Neural cell (in vitro differentiated cells): ENCODE measurements around the gene TBC1D9B.

DNA sequence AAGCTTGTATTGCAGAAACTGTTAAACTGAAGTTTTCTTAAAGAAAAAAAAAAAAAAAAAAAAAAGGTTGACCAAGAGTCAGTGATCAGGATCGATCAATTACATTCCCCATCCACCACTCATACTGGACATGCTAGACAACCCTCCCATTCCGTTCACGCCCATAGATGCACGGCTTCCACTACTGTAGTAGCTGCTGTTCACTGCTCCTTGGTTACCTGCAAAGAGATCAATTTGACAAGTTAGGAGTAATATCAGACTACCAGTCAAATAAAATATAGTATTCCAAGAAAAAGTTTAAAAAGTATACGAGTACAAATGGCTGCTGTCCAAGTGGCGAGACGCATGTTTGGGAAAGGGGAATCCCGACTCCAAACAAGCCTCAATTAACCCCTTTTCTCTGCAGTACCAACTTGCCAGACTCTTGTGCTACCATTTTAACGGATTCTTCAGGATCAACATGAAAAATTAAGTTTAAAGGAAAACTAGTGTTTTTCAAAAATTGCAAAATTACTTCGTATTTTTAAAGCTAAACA, 8.7 kb downstream of the HNRNPH1 start:
- RAMPAGE, long total RNA, result no peak

- RAMPAGE, long total RNA, result no peak
These were observed 5.8 kb downstream of the HNRNPH1 start for GRCh38 chr5:179617299-179618512.

DNA sequence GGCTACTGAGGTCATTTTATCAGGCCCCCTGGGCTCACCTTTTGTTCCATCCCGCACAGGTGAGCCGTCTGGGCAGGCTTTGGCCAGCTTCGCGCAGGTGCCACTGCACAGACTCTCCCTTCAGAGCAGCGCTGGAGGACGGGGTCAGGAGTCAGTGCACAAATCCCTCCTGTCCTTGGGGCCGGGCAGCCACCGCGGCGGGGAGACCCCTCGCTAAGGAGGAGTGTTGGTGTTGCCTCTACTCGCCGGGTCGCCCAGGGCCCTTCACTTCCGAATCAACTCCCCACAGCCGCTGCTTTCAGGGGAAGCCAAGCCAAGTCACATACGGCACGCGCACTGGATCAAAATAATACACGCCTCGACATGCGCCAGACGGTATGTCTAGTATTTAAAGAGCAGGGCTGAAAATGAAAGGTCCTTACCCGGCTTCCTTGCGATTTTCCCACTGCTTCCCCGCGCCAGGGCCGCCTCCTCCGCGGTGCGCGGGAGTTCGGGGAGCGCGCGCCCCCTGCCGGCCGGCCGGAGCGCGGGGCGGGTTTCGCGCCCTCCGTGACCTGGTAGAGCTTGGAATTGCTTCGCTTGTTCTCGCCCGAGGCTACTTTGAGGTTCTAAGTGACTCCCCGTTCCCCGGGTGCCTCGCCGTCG, 10.7 kb upstream of the HNRNPH1 start:
- RAMPAGE, long total RNA, result start-site peak on the minus strand centred at position 466 of the sequence, 96 bp wide, 368 and 319 reads in 2 replicates

GRCh38 chr5:179699497-179700292, 928 bp downstream of the CANX start:
- RAMPAGE, long total RNA, result no peak

DNA sequence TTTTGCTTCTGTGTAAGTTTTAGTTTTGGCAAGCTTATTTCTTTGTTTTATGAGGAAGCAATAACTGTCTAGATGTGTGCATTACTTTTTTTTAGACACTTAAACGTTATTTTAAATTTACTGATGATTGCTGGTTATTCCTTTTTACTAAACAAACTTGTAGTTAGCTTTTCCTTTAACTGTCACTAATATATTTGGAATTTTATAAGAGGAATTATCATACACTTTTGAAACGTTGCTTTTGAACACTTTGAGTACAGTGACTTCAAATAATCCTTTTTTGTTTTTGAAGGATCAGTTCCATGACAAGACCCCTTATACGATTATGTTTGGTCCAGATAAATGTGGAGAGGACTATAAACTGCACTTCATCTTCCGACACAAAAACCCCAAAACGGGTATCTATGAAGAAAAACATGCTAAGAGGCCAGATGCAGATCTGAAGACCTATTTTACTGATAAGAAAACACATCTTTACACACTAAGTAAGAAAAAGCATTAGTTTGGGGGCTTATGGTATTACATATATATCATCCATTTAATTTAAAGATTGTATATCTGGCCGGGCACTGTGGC, 10.9 kb downstream of the CANX start:
- RAMPAGE, long total RNA, result no peak

- RAMPAGE, long total RNA, result no peak
These were observed 8.1 kb upstream of the MAML1 start for GRCh38 chr5:179724450-179725041.

GRCh38 chr5:179729761-179730718, 2.6 kb upstream of the MAML1 start:
- RAMPAGE, long total RNA, result no peak

GRCh38 chr5:179835866-179836491, 15.3 kb downstream of the SQSTM1 start:
- RAMPAGE, long total RNA, result no peak

GRCh38 chr5:179863780-179864638, 5.4 kb upstream of the MRNIP start:
- RAMPAGE, long total RNA, result no peak

GRCh38 chr5:179868797-179870011, 10.6 kb upstream of the MRNIP start:
- RAMPAGE, long total RNA, result no peak

- RAMPAGE, long total RNA, result start-site peak on the minus strand at chr5:179907832-179907897, 160 and 592 reads in 2 replicates
These were observed at the start of gene TBC1D9B for GRCh38 chr5:179907114-179908334. TBC1D9B (minus strand) TSS chr5:179907897.

DNA sequence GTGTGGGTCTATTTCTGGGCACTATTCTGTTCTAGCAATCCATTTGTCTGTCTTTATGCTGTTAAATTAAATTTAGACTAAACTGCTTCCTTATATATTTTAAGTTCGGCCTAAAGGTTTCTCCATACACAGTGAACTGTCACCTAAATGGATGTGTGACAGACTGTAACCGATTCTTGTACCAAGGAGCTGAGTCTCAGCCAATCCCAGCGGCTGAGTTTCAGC, 15.6 kb upstream of the TBC1D9B start:
- RAMPAGE, long total RNA, result no peak

DNA sequence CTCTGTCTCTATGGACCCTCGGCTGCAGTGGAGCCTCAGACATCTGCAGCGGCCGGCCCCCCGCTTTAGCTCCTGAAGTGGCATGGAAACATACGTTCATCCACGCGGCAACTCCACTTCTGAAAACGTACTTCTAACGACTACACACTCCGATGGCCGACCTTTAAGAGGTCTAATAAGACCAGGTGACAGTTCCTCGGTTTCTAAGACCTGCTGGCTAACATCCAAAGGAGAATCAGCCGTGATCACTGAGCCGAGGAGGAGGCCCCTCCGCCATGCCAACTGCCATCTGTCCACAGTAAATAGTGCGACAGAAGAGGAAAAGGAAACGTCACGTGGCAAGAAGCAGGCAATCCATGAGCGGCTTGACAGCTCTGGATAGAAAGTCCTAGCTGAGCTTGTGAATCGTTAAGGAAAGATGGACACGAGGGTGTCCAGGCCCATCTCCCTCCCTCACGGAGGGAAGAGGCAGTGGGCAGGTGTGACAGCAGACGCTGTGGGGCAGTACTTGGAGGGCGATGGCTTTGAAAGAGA, 66.6 kb upstream of the TBC1D9B start:
- RAMPAGE, long total RNA, result no peak

- RAMPAGE, long total RNA, result no peak
These were observed 1.1 kb upstream of the RNF130 start for GRCh38 chr5:180072567-180073076.

DNA sequence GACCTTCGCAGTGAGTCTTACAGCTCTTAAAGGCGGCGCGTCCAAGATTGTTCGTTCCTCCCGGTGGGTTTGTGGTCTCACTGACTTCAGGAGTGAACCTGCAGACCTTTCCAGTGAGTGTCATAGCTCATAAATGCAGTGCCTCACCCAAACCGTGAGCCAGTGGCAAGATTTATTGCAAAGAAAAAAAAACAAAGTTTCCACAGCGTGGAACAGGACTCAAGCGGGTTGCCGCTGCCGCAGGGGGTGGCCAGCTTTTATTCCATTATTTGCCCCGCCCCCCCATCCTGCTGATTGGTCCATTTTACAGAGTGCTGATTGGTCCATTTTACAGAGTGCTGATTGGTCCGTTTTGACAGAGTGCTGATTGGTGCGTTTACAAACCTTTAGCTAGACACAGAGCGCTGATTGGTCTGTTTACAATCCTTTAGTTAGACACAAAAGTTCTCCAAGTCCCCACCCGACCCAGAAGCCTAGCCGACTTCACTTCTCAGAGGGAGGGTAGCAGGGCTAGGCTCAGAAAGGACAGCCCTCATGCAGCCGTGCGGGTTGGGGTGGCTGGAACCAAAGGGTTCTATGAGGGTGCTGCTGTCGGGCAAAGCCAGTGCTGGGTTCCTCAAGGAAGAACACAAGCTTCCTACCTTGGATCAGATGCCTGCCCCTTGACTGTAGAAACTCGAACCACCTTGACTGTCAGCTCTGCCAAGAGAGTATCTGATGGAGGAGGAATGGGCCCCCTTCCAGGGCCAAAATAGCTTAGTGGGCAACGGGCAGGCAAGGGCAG, 9.2 kb upstream of the RNF130 start:
- RAMPAGE, long total RNA, result no peak

GRCh38 chr5:180441401-180441924, 52.7 kb upstream of the CNOT6 start:
- RAMPAGE, long total RNA, result no peak

DNA sequence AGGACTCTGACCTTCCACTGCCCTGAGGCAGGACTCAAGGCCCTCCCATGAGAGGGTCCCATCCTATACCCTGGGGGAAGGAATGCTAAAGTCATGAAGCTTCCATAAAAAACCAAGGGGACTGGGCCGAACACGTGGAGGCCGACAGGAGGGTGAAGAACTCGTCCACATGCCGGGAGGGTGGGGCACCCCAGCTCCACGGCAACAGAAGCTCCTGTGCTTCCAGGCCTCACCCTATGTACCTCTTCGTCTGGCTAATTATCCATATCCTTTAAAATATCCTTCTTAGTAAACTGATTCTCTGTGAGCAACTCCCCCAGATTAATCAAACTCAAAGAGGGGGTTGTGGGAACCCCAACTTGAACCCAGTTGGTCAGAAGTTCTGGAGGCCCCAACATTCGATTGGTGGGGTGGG, 19.2 kb downstream of the MGAT1 start:
- RAMPAGE, long total RNA, result no peak

- RAMPAGE, long total RNA, result no peak
These were observed 17.6 kb downstream of the MGAT1 start for GRCh38 chr5:180784916-180785485.

DNA sequence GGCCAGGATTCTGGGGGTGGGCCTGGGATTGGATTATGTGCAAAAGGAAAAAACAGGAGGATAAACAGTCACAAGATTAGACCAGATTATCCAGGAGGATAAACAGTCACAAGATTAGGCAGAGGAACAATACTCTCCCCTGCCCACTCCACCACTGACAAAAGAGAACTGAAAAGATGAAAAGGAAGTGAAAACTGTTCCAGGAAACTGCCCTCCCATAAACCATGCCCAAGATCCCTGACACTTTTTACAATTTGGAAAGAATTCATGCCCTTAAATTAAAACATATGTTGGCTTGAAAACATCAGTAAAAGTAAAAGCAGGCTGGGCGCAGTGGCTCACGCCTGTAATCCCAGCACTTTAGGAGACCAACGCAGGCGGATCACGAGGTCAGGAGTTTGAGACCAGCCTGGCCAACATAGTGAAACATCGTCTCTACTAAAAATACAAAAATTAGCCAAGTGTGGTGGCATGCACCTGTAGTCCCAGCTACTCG, 2.6 kb upstream of the MGAT1 start:
- RAMPAGE, long total RNA, result no peak

- RAMPAGE, long total RNA, result no peak
These were observed 14.3 kb upstream of the MGAT1 start for GRCh38 chr5:180816501-180817779.